ENCODE measurements around a stretch of chr13.

DNA sequence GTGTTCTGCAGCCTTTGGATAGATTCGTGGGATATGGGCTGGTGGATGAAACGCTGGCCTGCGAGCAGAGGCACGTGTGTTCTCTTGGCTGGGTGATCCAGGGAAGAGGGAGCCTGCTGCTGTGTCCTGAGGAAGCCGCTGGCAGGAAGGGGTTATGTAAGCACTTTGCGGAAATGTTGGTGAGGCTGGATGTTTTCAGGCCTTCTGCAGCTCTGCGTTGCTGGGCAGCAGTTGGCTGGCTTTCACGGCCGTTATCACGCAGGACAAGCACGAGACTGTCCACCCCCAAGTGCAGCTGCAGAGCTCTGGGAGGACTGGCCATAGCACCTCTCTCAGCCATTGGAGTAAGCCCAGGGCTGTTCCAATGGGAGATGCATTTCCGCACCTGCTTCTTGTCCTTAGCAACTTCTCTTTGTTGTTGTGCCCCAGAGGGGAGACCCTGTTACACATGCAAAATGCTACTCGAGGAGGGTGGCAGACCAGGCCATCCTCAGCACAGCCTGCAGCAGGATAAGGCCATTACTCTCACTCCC is 147.0 kb upstream of the SOX21 start:
- PRO-cap, 4 experiments: no peak in any of the 4 experiments
- RAMPAGE, long total RNA, 2 experiments: no peak in any of the 2 experiments

- PRO-cap, 4 experiments: peak in 4 of 4 experiments; most common plus-strand start chr13:95193200 (in 3); most common minus-strand start chr13:95193012 (in 1)
- RAMPAGE, long total RNA, 2 experiments: no peak in any of the 2 experiments
These were observed 108.4 kb downstream of the ABCC4 start for GRCh38 chr13:95192740-95193374.

DNA sequence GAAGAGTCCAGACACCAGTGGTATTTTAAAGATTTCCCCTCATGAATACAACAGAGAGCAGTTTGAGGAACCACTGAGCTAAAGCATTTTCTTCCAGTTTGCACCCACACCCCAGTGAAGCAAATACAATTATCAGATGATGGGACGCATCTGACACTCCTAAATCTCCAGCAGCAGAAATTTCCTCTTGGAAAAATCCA is 74.3 kb downstream of the ABCC4 start:
- PRO-cap, 4 experiments: no peak in any of the 4 experiments
- RAMPAGE, long total RNA, 2 experiments: no peak in any of the 2 experiments

DNA sequence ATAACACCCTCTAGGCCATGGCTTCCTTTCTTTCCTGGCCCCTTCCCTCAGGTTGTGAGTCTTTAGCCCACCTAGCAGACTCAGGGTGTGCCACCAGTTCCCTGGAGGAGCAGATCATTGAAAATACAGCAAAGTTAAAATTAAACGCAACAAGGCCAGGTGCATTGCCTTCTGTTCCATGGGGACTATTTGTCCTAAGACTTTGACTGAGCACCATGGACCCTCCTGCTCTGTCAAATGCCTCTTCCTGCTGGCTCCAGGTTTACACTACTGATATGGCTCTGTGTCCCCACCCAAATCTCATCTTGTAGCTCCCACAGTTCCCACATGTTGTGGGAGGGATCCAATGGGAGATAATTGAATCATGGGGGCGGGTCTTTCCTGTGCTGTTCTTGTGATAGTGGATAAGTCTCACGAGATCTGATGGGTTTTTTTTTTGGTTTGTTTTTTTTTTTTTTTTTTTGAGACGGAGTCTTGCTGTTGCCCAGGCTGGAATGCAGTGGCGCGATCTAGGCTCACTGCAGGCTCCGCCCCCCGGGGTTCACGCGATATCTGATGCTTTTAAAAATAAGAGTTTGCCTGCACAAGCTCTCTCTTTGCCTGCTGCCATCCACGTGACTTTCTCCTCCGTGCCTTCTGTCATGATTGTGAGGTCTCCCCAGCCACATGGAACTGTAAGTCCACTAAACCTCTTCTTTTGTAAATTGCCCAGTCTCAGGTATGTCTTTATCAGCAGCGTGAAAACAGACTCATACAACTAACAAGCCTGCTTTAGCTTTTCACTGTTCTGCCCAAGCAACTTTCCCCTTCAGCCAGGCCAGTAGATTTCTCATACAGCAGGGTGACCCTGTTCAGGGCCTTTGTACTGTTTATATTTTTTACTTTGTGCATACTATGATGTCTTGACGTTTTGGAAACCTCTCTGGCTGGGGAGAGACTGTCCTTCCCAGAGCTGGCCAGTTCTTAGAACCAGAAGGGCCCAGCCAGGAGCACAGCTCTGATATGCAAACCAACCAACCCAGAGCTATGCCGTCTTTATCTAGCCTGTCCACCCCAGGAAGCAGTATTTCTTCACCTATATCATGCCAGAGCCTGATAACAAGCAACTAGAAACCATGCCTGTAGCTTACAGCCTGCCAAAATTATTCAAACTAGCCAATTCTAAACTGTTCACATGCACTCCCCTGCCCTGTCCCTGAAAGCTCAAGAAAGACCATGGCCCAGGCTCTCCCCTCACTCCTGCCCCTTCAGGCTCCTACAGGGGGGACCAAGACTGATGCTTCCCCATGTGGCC is 27.4 kb downstream of the ABCC4 start:
- PRO-cap, 4 experiments: no peak in any of the 4 experiments
- RAMPAGE, long total RNA, 2 experiments: no peak in any of the 2 experiments

GRCh38 chr13:95604011-95604778 is 40.3 kb downstream of the DZIP1 start:
- PRO-cap, 4 experiments: peak in 1 of 4 experiments; most common minus-strand start chr13:95604289 (in 1)
- RAMPAGE, long total RNA, 2 experiments: no peak in any of the 2 experiments

GRCh38 chr13:96983922-96984297 is 10.4 kb downstream of the OXGR1 start:
- PRO-cap, 4 experiments: peak in 1 of 4 experiments; most common minus-strand start chr13:96984151 (in 1)
- RAMPAGE, long total RNA, 2 experiments: no peak in any of the 2 experiments

DNA sequence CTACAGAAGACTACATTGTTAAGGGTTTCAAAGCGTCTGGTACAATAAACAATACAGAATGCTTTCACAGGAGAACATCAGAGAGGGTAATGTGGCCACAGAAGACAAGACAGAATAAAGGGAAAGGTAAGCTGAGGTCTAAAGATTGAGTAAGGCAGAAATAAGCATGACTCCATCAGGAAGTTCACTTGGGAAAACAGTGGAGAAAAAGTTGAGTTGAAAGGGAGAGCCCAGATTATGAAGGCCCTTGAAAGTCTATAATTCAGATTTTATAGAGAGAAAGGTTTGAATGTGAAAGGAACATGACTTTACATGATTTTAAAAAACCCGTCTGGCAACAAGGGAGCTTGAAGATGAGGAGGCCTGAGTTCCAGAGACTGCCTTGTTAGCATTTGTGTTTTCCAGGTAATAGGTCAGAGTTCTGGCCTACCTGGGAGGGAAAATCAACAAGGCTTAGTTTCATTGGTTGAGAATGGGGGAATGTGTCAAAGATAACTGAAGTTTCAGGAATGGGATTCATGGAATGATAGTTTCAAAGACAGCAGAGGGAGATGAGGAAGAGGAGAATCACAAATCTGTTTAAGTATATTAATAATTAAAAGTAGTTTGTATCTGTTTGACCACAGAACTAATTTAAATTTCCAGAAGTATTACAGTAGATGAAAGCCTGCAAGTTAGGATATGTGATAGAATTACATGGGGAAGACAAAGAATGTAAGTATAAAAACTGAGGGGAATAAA is 1.7 kb upstream of the MBNL2 start:
- PRO-cap, 4 experiments: peak in 3 of 4 experiments; most common plus-strand start position 519 of the sequence (in 1); most common minus-strand start position 379 of the sequence (in 3)
- RAMPAGE, long total RNA, 2 experiments: no peak in any of the 2 experiments

DNA sequence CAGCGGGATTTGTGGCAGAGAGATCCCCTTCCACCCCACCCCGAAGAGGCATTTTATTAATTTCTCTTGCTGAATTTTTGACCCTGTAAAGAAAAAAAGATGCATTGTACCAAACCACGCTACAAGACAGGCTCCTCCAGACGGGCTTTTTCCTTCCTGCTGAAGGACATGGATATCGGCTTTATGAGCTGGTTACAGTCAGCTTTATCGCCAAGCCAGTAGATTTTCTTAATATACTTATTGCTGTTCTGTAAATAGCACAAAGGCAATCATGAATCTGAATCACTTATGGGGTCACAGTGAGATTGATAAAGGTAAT is 24.5 kb downstream of the MBNL2 start:
- PRO-cap, 4 experiments: no peak in any of the 4 experiments
- RAMPAGE, long total RNA, 2 experiments: no peak in any of the 2 experiments

- PRO-cap, 4 experiments: peak in 3 of 4 experiments; most common plus-strand start chr13:97260205 (in 1); most common minus-strand start chr13:97260008 (in 1)
- RAMPAGE, long total RNA, 2 experiments: no peak in any of the 2 experiments
These were observed 37.8 kb downstream of the MBNL2 start for GRCh38 chr13:97259575-97260713.

DNA sequence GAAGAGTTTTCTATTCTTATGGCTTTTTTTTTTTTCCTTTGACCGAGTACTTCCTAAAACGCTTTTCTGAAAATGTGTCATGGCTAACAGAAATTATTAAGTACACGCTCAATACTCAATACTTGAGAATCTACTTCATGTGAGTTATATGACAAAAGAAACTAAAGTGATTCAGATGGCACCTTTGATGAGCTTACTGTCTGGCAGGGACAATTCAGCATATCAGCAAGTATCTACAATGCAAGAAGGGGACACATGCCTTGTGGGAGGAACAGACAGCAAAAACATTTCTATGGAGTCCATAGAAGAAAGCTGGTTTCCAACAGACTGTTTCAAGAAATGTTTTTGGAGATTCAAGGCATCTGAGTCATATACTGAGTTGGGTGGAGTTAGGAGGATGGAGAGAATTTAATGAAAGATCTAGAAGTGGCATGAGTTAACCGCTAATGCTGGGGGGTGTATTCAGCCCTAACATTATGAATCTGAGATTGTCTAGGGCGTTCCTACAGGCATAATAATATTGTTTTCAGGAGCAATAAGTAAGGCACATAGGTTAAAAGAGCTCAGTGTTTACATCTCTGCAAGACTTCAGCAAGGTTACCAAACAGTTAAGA is 54.8 kb downstream of the MBNL2 start:
- PRO-cap, 4 experiments: peak in 2 of 4 experiments; most common plus-strand start position 474 of the sequence (in 1); most common minus-strand start position 340 of the sequence (in 1)
- RAMPAGE, long total RNA, 2 experiments: no peak in any of the 2 experiments

DNA sequence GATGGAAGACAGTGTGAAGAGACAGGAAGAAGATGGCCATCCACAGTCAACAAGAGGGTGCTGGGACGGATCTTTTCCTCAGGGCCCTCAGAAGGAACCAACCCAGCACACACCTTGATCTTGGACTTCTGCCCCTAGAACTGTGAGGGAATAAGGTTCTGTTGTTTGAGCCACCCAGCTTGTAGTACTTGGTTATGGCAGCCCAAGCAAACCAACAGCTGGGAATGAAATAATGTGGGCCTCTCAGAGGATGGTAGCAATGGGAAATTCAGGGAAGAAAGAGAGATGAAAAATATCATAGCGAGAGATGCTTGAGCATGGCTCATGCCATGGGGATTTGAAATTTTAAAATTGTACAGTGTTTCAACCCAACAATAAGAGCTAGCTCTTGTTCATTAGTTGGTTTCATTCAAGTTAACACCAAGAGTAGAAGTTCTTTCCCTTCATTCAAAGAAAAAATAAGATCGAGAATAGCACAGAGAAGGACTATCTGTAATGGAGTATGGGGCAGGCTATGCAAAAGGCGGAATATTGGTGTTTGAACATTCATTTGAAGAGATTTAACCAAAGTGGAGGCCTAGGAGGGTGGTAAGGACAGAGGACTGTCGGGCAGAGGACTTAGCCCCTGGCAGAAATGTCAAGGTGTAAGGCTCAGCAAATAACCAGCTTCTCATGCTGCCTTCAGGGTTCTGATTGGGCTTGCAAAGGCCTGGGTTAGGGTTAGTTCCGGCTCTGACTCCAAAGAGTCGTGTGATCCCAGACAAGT is 87.5 kb downstream of the MBNL2 start:
- PRO-cap, 4 experiments: peak in 1 of 4 experiments; most common plus-strand start position 467 of the sequence (in 1)
- RAMPAGE, long total RNA, 2 experiments: no peak in any of the 2 experiments

- PRO-cap, 4 experiments: no peak in any of the 4 experiments
- RAMPAGE, long total RNA, 2 experiments: no peak in any of the 2 experiments
These were observed 104.4 kb downstream of the RAP2A start for GRCh38 chr13:97538401-97538659.

GRCh38 chr13:97567704-97568450 is 133.9 kb downstream of the RAP2A start:
- PRO-cap, 4 experiments: no peak in any of the 4 experiments
- RAMPAGE, long total RNA, 2 experiments: no peak in any of the 2 experiments

- PRO-cap, 4 experiments: peak in 1 of 4 experiments; most common minus-strand start chr13:97660658 (in 1)
- RAMPAGE, long total RNA, 2 experiments: no peak in any of the 2 experiments
These were observed 226.5 kb downstream of the RAP2A start for GRCh38 chr13:97660418-97660947.

DNA sequence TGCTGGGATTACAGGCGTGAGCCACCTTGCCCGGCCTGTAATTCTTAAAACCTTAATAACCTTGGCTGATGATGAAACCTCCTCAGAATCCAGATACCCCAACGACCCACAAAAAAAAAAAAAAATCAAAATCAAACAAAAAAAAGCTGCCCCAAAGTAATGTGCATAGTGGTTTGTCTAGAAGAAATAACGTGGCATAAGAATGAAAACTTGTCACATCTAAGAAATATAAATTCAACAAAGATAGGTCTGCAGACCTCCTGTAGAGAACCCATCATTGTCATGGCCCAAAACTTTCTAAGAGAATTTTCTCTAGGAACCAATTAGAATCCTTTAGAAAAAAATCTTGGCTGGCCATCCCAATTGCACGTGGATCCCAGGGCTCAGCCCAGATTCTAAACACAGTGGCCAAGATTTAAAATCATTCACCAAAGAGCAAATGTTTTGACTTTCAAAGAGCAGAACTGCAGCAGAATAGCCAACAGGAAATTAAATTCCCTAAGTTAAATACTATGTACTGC is 21.2 kb downstream of the IPO5 start:
- PRO-cap, 4 experiments: peak in 2 of 4 experiments; most common plus-strand start position 447 of the sequence (in 2)
- RAMPAGE, long total RNA, 2 experiments: no peak in any of the 2 experiments

- PRO-cap, 4 experiments: peak in 3 of 4 experiments; most common minus-strand start chr13:98106043 (in 3)
- RAMPAGE, long total RNA, 2 experiments: no peak in any of the 2 experiments
These were observed 37.0 kb upstream of the FARP1 start for GRCh38 chr13:98105835-98106393.

DNA sequence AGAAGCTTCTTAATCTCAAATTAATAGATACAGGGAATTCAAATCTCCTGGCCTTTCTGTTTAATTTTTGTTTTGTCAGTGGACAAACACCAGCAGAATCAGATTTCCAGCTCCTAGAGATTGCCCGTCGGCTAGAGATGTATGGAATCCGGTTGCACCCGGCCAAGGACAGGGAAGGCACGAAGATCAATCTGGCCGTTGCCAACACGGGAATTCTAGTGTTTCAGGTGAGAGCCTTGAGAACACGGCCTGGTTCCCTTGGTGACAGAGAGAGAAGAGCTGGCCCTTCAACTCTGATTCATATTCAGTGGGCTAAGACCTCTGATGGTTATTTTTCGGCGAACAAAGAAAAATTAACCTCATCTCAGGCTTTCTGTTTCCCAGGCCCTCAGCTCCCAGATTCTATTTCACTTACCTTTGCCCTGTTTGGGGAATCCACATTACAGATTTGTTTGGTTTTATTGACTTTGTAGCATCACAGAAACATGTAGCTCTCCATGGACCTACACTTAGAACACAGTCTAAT is 191.3 kb downstream of the STK24 start:
- PRO-cap, 4 experiments: no peak in any of the 4 experiments
- RAMPAGE, long total RNA, 2 experiments: no peak in any of the 2 experiments

GRCh38 chr13:98411418-98412414 is 165.2 kb downstream of the STK24 start:
- PRO-cap, 4 experiments: peak in 3 of 4 experiments; most common plus-strand start chr13:98411891 (in 1)
- RAMPAGE, long total RNA, 2 experiments: no peak in any of the 2 experiments

DNA sequence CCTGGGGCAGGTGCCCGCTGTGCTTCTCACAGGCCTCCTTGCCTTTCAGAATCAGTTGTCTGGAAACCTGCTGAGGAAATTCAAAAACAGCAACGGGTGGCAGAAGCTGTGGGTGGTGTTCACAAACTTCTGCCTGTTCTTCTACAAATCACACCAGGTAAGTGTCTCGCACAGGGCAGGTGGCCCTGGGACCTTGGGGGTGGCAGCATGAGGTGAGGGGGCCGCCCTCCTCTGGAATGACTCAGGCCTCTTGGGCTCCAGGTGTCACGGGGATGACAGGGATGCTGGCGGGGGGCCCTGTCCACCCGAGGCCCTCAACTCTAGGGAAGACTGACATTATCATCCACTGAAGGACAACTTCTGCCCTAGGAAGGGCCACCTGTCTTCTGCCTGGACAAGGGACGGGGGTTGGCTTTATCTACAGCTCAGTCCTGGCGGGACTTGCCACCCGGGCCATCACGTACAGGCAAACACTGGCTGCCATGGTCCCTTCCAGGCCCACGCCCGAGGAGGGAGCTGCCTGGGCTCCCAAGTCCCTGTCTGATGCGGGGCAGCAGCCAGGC is 130.8 kb downstream of the STK24 start:
- PRO-cap, 4 experiments: peak in 1 of 4 experiments; most common minus-strand start position 318 of the sequence (in 1)
- RAMPAGE, long total RNA, 2 experiments: no peak in any of the 2 experiments

DNA sequence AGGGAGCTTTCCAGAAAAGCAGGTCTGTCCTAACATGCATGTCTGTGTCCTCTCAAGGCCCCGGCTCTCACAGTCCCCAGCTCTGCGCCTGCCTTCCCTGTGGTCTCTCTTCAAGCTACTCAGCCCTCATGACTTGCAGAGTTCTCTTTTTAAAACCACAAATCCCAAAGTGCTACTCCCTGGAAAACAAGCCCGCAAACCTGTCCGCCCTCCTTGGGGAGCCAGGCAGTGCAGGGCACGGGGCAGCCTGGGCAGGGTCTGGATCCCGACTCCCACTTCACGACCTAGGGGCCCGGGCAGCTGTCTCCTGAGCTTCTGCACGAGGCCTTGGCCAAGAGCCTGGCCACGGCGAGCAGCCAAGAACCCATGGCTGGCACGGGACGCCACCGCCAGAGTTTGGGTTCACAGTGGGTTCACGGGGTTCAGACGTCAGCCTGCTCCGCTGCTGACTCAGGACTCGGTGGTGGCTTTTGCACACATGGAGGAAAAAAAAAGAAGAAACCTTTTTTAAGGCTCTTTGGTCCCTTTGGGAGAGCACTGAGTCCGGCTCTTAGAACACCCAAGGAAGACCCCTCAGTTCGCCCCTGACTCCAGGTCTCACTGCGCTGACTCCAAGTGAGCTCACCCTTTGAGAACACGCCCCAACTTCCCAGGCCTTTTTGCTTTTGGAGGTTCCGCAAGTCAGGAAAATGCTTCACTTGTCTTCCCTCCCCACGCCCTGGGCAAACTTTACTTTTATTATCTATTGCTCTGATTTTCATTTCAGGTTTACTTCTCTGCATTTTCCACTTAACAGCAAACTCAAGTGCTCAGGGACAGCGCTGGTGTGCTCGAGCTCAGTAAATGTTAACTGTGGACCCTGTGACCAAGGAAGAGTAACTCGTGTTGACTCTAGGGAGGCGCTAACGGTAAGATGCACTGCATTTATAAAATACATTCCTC is 93.7 kb downstream of the STK24 start:
- PRO-cap, 4 experiments: peak in 3 of 4 experiments; most common plus-strand start position 453 of the sequence (in 1); most common minus-strand start position 845 of the sequence (in 2)
- RAMPAGE, long total RNA, 2 experiments: no peak in any of the 2 experiments

All from right lobe of liver (tissue), 4 donors.